Ishikawa (cell line): ENCODE results near the genes SRSF7 and ARHGEF33.

DNA sequence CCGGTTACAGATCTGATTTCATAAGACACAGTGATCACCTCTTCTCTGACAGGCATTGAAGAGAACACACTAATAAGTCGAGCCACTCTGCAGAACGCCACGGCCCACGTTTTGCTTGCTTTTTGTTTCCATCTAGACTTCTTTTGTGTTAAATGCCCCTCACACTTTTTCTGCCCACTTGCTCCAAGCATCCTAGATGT lies 85.4 kb downstream of the HNRNPLL start:
- RRBS: no CpG with 5 or more reads among the region's 5 CpGs

DNA sequence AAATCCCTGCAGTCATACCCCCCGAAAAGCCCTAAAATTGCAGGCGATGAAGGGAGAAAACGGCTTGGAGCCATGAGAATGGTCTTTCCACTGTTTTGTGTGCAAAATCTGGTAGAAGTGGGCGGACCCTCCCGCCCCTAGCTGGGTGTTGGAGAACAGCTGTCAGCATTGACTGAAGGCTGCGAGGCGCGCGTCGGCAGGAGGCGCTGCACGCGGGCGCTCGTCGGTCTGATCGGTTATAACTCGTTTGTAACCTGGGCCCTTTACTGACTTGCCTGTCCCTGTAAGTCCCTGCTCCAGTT lies 640 bp upstream of the HNRNPLL start:
- RRBS: no CpG with 5 or more reads among the region's 18 CpGs

DNA sequence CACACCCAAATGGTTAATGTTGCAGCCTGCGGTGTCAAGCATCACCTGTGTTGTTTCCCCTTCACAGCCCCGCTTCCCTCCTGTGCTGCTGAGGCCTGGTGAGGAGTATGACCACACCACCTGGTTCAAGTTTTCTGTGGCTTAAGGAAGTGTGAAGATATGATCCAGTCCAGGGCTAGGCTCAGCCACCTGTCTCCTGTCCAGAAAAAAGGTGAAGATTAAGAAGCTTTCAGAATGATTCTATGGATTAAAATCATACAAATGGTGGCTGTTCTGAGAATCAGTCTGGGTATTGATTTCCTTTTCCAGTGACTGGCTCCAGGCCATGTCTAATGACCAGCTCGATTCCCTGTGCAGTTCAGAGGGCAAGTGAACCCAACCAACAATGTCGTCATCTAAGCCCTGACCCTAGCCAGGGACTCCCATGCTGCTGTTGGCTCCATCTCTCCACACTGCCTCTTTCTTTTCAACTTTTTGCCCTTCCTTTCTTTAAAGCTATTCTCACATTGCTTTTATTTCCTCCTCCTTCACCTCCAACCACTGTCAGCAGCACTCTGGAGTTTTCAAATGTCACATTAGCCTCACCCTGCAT lies 17.6 kb downstream of the SRSF7 start:
- RRBS: no CpG with 5 or more reads among the region's 4 CpGs

- RRBS: under 1% methylated on average over 12 of the region's 72 CpGs
Observed at GRCh38 chr2:38750797-38751534, at the start of gene SRSF7. Gene SRSF7, minus strand, starts transcription at chr2:38751361.

- RRBS: no CpG with 5 or more reads among the region's 4 CpGs
Observed at GRCh38 chr2:38889458-38890046, at the start of gene ARHGEF33. Gene ARHGEF33, plus strand, starts transcription at chr2:38889875.

GRCh38 chr2:38985215-38985954 lies 95.7 kb downstream of the ARHGEF33 start:
- RRBS: no CpG with 5 or more reads among the region's 6 CpGs

DNA sequence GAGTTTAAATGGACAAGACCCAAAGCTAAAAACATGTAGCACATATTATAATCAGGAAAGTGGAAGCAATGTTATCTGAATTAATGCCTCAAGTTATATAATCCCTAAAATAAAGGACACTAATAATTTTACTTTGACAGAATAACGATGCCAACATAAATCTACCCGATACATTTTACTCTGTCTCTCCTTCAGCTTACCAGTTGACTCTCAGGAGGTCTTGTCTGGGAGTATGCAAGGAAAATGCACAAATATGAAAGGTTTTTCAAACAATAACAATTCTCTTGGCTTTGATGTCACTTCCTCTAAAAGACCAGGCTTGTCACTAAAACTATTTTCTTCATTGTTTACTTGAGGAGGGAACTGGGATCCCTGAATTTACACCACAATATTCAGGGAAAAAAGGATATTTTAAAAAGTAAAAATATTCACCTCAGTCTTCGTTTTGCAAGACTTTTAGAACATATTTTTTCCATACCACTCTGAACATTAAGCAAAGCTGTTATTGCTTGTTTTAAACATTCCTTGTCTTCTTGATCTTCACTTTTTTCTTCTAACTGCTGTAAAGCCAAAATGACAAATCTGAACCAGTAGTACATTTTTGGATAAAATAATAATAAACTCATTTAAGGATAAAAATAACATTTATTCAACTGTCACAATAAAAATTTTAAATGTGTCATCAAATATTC lies 97.1 kb downstream of the SOS1 start:
- RRBS: no CpG with 5 or more reads among the region's 3 CpGs

DNA sequence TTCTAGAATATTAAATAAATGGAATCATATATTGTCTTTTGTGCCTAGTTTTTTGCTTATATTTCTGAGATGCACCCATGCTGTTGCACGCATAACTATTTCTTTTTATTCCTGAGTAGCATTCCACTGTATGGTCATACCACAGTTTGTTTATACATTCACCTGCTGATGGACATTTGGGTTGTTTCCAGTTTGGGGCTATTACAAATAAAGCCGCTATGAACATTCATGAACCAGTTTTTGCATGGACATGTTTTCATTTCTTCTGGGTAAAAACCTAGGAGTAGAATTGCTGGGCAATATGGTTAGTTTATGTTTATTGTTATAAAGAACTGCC lies 68.4 kb downstream of the SOS1 start:
- RRBS: no CpG with 5 or more reads among the region's 2 CpGs

DNA sequence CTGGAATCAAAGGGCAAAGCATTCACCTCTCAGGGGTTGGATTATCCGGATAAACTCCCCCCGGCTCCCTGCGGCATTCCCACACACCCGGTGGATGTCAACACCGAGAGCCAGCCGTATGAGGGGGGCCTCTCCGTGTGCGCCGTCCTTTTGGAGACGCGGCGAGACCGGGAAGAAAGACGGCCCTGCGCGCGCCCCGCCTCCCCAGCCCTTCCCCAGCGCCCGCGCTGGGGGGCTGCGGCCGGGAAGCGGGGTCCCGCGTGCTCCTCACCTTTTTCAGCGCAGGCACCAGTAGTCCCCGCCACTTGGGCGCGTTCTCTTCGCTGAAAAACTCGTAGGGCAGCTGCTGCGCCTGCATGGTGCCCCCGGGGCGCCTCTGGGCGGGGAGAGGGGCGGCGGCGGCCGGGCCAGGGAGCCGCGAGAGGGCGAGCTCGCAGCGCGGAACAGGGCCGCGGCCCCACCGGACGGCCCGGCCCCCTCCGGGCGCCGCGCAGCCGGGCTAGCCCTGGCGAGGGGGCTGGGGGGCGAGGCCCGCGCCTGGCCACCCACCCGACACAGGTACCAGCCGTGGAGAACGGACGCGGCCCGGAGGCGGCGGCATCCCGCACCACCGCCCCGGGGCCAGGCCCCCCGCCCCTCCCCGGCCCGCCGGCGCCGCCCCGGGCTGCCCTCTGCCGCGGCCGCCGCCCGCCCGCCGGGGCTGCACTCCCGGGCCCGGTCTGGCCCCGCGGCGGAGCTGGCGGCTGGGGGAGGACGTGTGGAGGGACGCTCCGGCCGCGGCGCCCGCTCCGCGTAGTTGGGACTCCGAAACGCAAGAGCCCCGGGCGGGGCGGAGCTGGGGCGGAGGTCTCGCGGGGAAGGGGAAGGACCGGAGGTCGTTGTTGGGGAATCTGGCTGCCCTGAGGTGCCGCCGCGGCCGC lies 526 bp downstream of the SOS1 start:
- RRBS: 2% methylated on average over 82 of the region's 114 CpGs

- RRBS: no CpG with 5 or more reads among the region's 19 CpGs
Observed at GRCh38 chr2:39123672-39124188, 2.9 kb upstream of the SOS1 start.

DNA sequence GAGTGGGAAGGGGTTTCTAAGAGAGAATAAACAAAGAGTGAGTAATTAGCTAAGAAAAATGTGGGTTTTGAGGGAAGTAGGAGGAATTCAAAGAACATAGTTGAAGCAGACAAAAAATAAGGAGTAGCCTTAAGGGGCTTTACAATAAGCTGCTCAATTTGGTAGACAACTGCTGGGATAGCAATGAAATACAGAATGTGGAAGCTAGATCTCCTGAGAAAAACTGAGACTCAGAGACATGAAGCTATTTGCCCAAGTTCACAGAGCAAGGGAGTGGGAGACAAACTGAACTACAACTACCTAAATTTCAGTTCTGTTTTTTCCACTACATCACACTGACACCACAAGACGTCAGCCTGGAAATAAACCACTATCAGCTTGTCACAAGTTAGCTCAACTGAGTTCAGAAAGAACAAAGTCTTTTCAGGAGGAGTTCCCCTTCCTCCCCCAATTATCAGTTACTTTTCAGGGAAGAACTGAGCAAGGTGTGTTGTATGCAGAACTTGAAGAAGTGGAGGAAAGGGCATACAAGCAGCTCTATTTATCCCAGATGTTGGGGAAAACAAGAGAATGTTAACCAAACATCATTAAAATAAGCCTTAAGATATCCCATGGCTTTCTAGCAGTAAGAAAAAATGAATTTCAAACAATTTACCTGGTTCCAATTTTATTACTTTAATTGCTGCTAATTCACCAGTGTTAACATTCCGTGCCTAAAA lies 59.5 kb downstream of the MAP4K3 start:
- RRBS: no CpG with 5 or more reads among the region's 2 CpGs

- RRBS: no CpG with 5 or more reads among the region's 2 CpGs
Observed at GRCh38 chr2:39464773-39465409, 27.8 kb upstream of the MAP4K3 start.

DNA sequence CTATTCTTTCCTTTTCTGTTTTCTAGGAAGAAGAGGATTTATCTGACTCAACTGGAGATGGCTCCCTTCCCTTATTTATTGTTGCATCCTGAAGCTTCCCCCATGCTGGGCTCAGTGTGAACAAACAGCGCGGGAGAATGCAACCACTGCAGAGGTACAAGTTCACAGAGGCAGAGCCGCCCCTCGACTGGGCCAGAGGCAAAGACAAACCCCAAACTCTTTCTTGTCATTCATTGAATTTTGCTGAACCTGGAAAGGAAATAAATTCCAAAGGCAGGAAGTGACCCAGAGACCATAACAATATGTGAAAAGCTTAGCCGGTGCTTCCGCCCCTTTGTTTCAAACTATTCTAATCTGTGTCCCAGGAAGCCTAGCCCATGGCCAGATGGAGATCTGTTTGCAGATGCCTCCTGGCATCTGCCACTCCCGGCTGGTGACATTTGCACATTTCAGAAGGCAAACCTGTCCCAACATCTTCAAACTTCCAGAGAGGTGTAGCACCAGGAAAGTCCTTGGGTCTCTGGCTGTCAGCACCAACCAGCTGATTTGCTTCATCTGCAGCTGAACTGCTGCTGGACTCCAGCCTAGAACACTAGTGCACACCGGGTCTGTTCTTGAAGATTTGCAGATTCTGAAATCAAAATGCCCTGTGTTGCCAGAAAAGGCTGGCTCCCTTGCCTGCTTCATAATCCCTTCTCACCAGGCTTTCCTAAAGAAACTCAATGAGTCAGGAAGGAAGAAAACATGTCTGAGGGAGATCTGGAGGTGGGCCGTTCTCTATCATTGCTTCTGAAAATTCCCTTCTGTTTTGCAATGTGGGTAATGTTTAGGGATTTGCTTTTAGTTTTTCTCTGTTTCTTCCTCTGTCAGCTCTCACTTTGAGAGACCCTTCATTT lies 79.6 kb upstream of the MAP4K3 start:
- RRBS: 66% methylated on average over 3 of the region's 9 CpGs

- RRBS: no CpG with 5 or more reads among the region's 1 CpG
Observed at GRCh38 chr2:40100950-40101600, 322.0 kb upstream of the THUMPD2 start.

DNA sequence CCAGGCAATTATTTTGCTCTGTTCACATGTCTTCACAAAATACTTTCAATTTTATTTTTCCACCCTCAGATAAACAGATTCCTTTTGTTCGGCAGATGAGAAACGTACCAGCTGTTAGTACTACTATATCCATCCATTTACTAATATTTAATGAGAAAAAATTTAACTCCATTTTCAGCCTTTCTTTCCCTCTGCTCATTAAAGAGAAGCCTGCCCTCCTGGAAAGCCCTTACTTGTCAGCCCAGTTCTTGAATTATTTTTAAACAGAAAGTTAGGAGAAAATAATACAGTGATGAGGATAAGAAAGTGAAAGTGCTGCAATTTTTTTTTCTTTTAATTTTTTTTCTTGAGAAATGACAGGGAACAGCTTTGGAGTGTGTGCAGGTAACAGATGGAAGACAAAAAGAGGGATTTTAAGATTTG lies 87.3 kb downstream of the SLC8A1 start:
- RRBS: no CpG with 5 or more reads among the region's 2 CpGs

DNA sequence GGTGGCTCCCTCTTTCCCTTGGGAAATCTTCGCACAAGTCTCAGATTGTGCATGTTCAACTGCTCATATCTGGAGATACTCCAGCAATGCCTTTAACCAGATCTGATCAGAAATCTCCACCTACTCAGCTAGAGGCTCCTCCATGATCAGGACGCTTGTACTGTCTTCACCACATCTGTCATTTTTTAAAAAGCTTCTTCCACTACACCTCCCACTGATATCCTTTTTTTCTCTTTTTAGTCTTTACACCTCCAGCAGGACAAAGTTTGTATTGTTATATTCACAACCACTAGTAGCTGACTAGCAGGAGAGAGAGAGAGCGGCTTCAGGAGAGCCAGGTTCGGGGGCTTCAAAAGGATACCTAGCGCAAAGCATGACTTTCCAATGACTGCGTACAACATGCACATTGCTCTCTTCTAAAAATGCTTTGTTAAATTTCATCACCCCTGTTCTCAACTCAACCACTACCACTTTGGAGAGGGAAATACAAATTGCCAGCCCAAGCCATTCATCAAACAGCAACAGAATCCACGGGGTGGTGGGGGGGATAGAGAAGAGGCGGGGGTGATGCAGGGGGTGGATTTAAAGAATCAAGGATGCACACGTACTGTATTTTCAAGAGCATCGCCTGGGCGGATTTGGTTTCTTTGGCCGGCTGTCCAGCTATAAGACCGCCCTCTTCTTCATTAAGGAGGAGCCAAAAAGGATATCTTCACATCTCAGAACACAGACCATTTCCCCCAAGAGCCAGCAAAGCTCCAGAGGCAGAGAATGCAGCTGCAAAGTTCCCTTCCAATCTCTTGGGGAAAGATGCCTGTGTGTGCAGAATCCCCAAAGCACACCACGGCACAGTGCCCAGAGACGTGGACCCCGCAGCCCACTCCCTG lies 1.2 kb downstream of the SLC8A1 start:
- RRBS: no CpG with 5 or more reads among the region's 16 CpGs

DNA sequence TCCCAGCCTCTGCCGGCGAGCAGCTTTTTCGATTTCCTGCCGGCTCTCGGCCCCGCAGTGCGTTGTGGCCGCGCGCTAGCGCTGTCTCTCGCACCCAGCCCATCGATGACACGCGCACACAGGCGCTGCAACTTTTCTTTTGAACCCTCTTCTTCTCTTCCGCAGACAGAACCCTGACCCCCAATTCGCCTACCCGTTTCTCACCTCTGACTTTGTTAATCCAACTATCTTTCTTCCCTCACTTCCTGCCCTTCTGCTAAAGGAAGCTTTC lies 408 bp upstream of the SLC8A1 start:
- RRBS: 5% methylated on average over 1 of the region's 19 CpGs

GRCh38 chr2:40957481-40958105 lies 505.7 kb upstream of the SLC8A1 start:
- RRBS: no CpG with 5 or more reads among the region's 13 CpGs

GRCh38 chr2:41840481-41841658 lies 207.0 kb upstream of the PKDCC start:
- RRBS: 7% methylated on average over 10 of the region's 56 CpGs

DNA sequence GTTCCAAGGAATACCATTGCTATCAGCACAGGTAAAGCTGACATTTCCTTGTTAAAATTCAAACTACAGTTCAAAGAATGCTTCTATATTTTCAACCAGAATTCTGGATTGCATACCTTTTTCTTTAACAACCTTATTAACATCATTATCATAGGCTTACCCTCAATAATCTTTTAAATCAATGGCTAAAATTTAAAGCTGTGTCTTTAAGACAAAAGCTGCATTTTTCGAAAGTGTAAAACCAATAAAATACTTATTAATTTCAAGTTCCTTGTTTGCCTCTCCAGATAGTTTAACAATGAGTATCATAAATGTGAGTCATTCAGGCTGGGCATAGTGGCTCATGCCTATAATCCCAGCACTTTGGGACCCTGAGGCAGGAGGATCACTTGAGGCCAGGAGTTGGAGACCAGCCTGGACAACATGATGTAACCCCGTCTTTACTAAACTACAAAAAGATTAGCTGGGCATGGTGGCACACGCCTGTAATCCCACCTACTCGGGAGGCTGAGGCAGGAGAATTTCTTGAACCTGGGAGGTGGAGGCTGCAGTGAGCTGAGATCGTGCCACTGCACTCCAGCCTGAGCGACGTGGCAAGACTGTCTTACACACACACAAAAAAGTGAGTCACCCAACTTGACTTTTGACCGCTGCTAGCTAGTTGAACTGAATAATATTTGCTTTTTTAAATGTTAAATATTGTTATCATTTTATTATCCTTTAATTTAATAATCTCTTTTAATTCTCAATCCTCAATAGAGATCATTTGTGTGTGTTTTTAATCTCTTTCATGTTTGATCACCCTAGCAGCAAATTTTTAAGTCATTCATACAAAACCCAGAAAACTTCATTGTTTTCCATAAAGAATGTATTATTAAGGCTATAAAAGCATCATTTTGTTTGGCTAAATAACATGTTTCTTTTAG lies 187.7 kb upstream of the PKDCC start:
- RRBS: no CpG with 5 or more reads among the region's 8 CpGs